ENCODE measurements around the genes KIF4A and TAF1.

- RRBS, result no CpG with 5 or more reads among the region's 4 CpGs
Observed at GRCh38 chrX:65607803-65608399, 59.6 kb upstream of the MSN start.

GRCh38 chrX:65620613-65620935, 46.9 kb upstream of the MSN start:
- RRBS, result no CpG with 5 or more reads among the region's 6 CpGs

GRCh38 chrX:66728818-66729394, 90.0 kb upstream of the EDA2R start:
- RRBS, result no CpG with 5 or more reads among the region's 23 CpGs

DNA sequence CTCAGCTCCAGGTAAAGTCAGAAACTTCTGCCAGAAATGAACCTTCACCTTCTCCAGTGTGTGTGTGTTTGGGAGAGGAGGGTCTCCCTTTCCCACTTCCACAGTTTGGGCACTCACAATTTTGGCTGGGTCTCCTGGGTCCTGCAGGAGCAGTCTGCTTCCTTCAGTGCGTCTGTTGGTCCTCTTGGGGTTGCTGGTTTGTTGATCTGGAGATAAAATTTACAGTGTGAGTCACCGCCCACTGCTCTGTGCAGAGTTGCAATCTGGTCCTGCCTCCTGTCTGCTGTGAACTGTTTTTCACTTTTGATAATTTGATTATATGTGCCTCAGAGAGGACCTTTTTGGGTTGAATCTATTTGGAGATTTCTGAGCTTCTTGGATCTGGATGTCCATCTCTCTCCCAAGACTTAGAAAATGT, 112.5 kb upstream of the EDA2R start:
- RRBS, result no CpG with 5 or more reads among the region's 2 CpGs

DNA sequence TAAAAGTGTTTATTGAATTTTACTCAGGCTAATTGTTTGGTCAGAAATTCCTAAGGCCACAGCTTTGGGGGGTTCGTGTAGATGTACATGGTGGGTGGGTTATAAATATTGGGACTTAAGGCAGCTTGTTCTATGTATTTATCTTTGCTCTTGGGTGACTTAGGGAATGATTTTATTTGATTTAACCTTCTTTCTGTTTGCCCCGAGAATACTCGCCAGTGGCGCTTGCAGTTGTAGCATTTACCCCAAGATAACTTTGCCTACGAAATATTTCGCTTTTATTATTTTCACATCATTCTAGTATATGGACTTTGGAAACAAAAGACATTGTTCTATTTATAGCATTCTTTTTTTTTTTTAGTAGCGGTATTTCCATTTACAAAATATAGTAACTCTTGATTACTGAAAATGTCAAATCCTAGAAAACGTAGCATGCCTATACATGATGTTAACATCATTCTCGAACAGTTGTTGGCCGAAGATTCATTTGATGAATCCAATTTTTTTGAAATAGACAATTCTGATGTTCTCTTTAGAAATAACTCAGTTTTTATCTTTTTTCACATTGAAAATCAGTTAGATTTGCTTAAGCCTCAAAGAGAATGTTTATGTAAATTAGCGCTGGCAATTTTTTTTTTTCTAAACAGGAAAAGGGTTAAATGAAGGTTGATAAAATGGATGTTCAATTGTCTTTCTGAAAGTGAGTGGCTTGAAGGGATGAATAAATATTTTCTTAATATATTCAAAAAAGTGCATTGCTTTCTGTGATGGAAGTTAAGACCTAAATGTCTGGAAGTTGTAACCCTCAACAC, 35.3 kb downstream of the YIPF6 start:
- RRBS, result no CpG with 5 or more reads among the region's 11 CpGs

GRCh38 chrX:68536801-68537497, 38.1 kb downstream of the YIPF6 start:
- RRBS, result no CpG with 5 or more reads among the region's 3 CpGs

GRCh38 chrX:68538642-68539189, 39.9 kb downstream of the YIPF6 start:
- RRBS, result no CpG with 5 or more reads among the region's 3 CpGs

GRCh38 chrX:68685687-68686478, 38.4 kb downstream of the STARD8 start:
- RRBS, result 17% methylated on average over 11 of the region's 33 CpGs

DNA sequence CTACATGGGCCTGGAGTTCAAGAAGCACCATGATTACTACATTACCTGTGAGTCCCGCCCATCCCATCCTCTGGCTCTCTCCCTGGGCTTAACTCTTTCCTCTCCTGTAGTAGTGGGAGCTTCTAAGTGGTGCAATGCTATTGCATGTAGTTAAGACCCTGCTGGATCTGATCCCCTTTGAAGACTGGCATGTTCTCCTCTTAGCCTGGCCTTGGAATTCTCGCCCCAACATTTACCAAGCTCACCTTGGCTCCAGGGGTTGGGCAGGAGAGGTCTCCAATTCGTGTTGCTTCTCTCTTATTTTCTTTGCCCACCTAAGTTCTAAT, 10.0 kb downstream of the EFNB1 start:
- RRBS, result no CpG with 5 or more reads among the region's 3 CpGs

GRCh38 chrX:68868894-68869346, 40.1 kb downstream of the EFNB1 start:
- RRBS, result no CpG with 5 or more reads among the region's 3 CpGs

- RRBS, result no CpG with 5 or more reads among the region's 12 CpGs
Observed at GRCh38 chrX:69027319-69028196, 137.7 kb downstream of the PJA1 start.

DNA sequence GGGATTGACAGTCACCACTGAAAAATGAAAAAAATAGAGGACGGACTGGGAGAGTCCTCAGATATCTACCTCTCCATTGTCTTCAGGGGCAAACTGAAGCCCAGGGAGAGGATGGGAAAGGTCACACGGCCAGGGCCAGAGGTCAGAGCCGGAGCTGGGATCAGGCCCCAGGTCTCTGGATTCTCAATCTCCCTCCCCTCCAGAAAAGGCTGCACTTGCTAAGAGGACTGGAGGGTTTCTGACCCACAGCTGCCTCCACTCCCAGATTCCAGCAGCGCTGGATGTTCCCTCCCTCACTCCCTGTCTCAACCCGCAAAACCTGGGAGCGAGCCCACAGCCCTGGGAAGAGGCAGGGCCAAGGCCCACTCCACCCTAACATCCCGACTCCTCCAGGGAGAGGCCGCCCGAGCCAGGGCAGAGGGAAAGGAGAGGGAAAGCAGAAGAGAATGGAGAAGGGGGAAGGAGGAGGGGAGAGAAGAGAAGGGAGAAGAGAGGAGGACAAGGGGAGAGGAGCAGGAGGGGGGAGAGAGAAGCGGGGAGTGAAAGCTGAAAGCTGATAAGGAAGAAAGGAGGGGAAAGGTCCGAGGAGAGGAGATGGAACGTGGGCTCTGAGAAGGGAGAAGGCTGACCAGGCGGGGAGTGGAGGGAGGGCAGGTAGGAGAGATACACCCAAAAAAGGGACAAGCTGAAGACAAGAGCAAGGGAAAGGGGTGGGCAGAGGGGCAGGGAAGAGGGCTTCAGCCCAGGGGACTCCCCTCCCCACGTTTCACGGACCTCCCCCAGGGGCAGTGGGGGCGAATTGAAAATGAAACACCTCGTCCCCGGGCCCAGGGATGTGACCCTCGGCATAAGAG, 120.1 kb upstream of the PJA1 start:
- RRBS, result 10% methylated on average over 2 of the region's 19 CpGs

GRCh38 chrX:69651236-69652210, 35.6 kb downstream of the EDA start:
- RRBS, result no CpG with 5 or more reads among the region's 2 CpGs

- RRBS, result 9% methylated on average over 17 of the region's 67 CpGs
Observed at GRCh38 chrX:70289776-70290916, at the start of gene KIF4A. TSS of gene KIF4A (plus strand) at chrX:70290104.

DNA sequence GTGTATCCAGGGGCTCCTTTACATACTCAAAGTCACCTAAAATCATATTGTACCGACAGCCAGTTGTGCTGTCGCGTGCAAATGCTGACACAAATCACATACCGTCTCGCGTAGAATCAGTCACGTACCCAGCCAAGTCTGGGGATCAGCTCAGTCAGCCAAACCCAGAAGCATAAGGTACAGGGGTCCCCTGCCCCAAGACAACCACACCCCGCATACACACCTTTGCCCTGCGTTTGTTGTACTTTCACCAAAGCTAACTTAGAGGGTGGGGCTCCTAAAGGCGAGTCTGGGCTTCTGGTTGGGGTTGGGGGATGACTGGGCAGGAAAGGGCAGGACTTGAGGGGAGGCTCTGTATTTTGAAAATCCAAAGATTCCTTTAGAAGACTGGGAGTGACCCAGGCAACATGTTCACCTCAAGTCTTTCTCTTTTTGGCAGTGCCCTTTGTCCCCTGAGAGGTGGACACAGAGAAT, 845 bp downstream of the GDPD2 start:
- RRBS, result no CpG with 5 or more reads among the region's 10 CpGs

- RRBS, result 17% methylated on average over 21 of the region's 86 CpGs
Observed at GRCh38 chrX:70433843-70434978, 10.4 kb upstream of the DLG3 start.

DNA sequence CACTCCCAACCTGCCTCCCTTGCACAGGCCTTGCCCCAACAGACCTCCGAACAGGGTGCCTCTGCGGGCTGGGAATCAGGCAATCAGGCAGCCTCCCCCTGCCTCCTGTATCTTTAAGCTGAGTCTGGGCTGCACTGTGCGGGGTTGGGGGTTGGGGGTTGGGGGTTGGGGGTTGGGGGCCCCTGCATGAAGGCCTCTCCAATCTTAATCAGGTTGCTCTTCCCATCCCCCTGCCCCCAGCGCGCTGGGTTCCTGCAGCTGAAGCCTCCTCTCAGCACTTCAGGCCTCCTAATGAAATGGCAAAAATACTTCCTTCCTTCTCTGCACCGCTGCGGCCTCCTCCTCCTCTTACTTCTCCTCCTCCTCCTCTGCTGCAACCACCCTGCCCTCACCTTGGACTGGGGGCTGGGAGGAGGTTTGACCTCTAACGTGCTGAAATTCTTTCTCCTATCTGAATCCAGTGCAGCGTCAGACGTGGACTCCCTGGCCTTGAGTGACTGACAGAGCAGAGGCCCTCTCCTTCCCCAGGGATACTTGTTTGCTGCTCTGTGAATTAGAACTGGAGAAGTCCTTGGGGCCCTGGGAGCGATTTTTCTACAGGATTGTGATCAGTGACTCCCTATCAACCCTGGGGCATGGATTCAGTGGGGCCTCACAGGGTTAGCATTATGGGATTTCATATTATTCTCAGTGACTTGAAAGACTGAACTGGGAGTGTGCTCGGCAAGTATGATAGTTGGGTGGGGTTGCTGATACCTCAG, 26.7 kb downstream of the NLGN3 start:
- RRBS, result no CpG with 5 or more reads among the region's 12 CpGs

DNA sequence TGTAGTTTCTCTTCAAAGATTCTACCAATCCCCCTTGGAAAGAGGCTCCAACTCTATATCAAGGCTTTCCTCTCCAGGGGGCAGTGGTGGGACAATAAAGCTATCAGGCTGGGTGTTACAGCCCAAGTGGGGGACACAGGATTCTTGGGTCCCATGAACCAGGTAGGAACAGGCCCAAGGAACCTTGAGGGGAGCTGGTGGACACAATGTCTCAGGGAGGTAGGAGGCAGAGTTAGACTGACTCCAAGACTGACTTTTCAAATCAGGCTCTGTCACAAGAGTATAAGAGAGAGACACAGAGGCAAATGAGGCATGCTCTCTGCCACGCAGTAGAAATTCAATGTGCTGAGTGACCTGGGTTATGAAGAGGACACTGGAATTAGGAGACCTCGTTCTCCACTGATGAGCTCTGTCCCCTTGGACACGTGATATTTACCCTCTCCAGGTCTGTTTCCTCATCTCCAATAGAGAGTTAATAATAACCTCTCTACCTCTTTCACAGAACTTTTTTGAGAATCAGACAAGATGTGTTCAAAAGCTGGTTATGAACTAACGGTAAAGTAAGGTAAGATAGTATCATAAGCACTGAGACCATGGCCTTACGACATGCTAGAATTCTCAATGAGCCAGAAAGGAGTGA, 4.6 kb downstream of the GJB1 start:
- RRBS, result no CpG with 5 or more reads among the region's 5 CpGs

DNA sequence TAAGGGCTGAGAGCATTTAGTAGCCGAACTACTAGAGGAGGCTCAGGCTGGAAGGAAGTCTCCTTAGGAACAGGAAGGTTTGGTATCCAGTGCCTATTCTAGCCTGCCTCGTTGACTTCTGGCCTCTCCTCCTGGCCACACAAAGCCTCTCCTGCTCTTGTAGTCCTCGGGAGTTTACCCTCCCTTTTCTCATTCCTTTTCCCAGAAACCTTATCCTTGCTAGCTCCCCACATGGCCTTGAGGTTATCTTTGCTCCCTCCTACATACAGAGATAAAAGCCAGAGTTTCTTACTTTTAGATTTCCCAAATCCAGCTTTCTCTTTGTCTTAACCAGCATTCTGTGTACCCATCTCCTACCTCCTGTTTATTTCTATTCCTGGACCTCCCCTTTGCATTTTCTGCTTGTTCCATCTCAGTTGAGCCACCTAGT, 1.6 kb upstream of the ZMYM3 start:
- RRBS, result no CpG with 5 or more reads among the region's 3 CpGs

GRCh38 chrX:71365608-71366757, at the start of gene TAF1:
TSS of gene TAF1 (plus strand) at chrX:71366357.
- RRBS, result 23% methylated on average over 8 of the region's 70 CpGs